ENCODE measurements around the gene BRIX1.

GRCh38 chr5:33439774-33440256 lies 950 bp upstream of the TARS1 start:
- RRBS, result no CpG with 5 or more reads among the region's 14 CpGs
CAGE:
- cytosol, long polyA plus RNA, result no peak
- long polyA plus RNA, result no peak
- nucleus, long polyA plus RNA, result no peak

- RRBS, result no CpG with 5 or more reads among the region's 1 CpG
CAGE:
- cytosol, long polyA plus RNA, result no peak
- long polyA plus RNA, result no peak
- nucleus, long polyA plus RNA, result no peak
Measured at GRCh38 chr5:33446457-33446656, 5.6 kb downstream of the TARS1 start.

- RRBS, result no CpG with 5 or more reads among the region's 4 CpGs
CAGE:
- cytosol, long polyA plus RNA, result no peak
- long polyA plus RNA, result no peak
- nucleus, long polyA plus RNA, result no peak
Measured at GRCh38 chr5:34008608-34008984, 746 bp upstream of the AMACR start.

DNA sequence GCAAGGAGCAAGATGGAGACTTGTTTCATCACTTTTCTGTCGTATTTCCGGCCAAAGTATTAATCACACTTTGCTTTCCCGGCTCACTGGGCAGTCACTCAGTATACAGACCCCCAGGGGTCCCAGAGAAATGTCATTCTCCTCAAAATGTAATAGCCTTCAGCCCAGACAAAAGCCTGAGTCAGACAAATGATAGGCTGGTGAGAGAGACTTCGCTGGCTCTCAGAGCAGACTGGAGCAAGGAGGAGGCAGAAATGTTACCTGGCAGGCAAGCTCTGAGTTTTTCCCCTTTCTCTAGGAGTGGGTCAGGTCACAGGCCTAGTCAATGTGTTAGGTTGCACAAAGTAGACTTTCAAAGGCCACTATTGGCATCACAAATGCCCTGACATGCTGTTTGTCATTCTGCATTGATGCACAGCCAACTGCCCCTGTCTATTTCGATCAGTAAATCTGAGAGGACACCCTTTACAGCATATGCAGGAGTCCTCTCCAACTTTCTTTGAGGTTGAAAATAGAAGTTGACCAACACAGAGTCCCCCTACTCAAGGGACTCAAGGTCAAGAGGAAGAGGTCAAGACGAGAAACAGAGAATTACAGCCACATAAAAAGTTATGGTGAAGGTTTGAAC lies 15.5 kb upstream of the C1QTNF3 start:
- RRBS, result no CpG with 5 or more reads among the region's 6 CpGs
CAGE:
- cytosol, long polyA plus RNA, result no peak
- long polyA plus RNA, result no peak
- nucleus, long polyA plus RNA, result no peak

GRCh38 chr5:34411767-34411966 lies 244.5 kb upstream of the RAI14 start:
CAGE:
- cytosol, long polyA plus RNA, result no peak
- long polyA plus RNA, result no peak
- nucleus, long polyA plus RNA, result no peak

DNA sequence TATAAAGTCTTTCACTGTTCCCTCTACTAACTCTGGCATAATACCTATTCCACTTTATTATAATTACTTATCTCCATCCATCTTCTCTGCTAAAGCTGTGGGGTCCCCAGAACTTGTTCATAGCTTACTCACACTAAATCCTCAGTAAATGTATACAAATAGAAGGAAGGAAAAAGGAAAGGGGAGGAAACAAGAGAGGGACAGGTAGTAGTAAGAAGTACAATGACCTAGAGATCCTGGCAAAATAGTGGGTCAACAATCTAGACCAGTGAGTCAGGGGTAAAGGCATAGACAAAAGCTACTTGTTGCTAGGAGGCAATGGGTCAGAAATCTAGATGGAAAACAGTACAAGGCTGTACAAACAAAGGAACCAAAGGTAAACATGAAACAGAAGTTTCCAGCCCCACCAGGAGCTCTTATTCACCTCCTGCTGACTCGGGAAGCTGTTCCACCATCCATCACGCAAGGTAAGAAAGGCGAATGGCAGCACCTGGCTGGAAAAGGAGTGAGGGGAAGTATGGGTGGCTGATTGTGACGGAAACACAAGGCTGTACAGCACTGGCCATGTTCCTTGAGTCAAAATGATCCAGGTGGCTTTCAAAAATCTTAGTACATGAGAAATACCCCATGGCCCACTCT lies 70.6 kb upstream of the RAI14 start:
- RRBS, result no CpG with 5 or more reads among the region's 4 CpGs
CAGE:
- cytosol, long polyA plus RNA, result no peak
- long polyA plus RNA, result no peak
- nucleus, long polyA plus RNA, result no peak

GRCh38 chr5:34620274-34620756 lies 35.8 kb upstream of the RAI14 start:
- RRBS, result no CpG with 5 or more reads among the region's 7 CpGs
CAGE:
- cytosol, long polyA plus RNA, result no peak
- long polyA plus RNA, result no peak
- nucleus, long polyA plus RNA, result no peak

GRCh38 chr5:34687215-34687736 lies 31.1 kb downstream of the RAI14 start:
- RRBS, result no CpG with 5 or more reads among the region's 7 CpGs
CAGE:
- cytosol, long polyA plus RNA, result no peak
- long polyA plus RNA, result no peak
- nucleus, long polyA plus RNA, result no peak

DNA sequence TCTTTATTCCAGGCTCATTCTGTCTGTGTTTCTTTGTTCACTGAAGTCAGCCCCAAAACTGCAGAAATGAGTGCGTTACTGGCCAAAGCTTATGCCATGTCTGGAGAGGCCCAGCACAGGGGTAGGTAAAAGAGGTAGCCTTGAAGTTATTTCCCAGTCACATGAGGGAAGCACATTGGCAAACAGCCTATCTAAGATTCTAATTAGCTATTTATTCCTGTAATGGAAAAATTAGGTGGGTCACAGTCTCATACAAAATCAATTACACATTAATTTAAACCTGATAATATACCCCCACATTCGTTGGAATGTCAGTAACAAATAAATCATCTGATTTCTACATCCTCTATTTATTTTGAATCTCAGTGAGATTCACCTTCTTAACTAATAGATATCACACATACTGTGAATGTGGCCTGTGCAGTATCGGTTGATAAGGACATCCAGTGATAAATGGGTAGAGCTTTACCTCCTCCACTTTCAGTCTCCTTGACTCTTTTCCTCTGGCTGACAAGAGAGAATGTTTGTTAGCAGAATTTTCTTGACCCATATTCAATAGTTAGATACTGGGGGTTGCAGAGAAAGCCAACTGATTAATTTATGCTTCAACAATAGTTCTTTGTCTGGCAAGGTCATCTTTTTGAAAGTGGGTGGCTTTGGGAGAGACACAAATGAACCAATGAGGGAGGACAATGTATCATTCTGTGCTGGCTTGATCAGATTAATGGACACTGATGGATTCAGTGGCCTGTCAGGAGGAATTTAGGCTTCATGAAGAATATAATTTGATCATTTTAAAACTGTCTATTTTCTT lies 30.1 kb downstream of the TTC23L start:
- RRBS, result no CpG with 5 or more reads among the region's 3 CpGs
CAGE:
- cytosol, long polyA plus RNA, result no peak
- long polyA plus RNA, result no peak
- nucleus, long polyA plus RNA, result no peak

DNA sequence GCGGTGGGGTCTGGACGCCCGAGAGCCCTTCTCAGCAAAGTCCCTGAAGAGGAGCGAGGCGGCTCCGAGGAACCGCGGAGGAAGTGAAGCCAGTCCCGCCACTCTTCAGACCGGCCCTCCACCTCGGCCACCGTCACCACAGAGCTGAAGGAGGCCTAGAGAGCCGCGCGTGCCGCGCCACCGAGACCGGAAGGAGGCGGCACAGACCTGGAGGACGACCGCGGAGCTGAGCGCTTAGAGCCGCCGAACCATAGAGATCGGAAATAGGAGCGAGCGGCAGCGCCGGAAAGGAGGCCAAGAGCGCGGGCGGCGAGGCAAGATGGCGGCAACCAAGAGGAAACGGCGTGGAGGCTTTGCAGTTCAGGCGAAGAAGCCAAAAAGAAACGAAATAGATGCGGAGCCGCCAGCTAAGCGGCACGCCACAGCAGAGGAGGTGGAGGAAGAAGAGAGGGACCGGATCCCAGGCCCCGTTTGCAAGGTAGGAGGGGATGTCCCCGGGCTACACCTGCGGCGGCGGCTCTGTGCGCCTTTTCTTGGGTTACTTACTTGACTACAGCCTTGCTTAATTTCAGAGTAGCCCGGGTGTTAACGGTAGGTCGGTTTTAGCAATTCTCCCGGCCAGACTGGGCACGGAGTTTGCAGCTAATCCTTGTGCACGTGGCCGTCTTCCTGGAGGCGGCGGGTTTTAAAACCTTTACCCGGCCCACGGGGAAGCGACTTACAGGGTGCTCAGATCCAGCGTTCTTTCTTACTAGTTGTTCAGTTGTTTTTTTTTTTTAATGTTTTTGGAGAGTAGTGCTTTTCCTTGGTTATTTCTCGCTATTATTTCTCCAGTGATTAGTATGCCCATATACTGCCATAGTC lies at the start of gene BRIX1:
Gene BRIX1, plus strand, starts transcription at position 292 of the 864 bp plus-strand sequence.
- RRBS, result 2% methylated on average over 32 of the region's 65 CpGs
CAGE:
- cytosol, long polyA plus RNA, result start-site peak on the plus strand centred at position 351 of the sequence, 197 bp wide, 1,485 and 1,662 reads in 2 replicates
- long polyA plus RNA, result start-site peak on the plus strand centred at position 293 of the sequence, 66 bp wide, 1,694 and 2,408 reads in 2 replicates
- nucleus, long polyA plus RNA, result start-site peak on the plus strand centred at position 286 of the sequence, 67 bp wide, 1,305 and 890 reads in 2 replicates

- RRBS, result no CpG with 5 or more reads among the region's 5 CpGs
CAGE:
- cytosol, long polyA plus RNA, result no peak
- long polyA plus RNA, result no peak
- nucleus, long polyA plus RNA, result no peak
Measured at GRCh38 chr5:35026933-35027367, 20.8 kb downstream of the AGXT2 start.

DNA sequence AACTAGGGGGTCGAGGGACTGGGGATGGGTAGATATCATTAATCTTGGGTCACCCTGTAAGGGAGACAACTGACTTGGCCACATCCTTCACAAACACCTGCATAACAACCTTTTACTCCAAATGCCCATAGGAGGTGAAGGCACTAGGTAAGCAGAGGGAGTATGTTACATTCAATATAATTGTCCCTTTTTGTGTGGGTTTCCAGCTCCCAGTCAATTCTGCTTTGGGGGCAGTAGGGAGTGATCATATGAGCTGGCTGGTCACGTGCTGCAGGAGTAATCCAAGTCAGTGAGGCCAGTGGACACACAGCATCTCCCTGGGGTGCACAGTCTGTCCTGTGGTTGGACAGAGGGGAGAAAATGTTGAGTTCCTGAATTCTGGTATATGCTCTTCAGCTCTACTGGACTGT lies 1.1 kb upstream of the AGXT2 start:
- RRBS, result no CpG with 5 or more reads among the region's 2 CpGs
CAGE:
- cytosol, long polyA plus RNA, result no peak
- long polyA plus RNA, result no peak
- nucleus, long polyA plus RNA, result no peak

- RRBS, result 71% methylated on average over 3 of the region's 7 CpGs
CAGE:
- cytosol, long polyA plus RNA, result no peak
- long polyA plus RNA, result no peak
- nucleus, long polyA plus RNA, result no peak
Measured at GRCh38 chr5:35213616-35214678, 16.3 kb downstream of the PRLR start.

DNA sequence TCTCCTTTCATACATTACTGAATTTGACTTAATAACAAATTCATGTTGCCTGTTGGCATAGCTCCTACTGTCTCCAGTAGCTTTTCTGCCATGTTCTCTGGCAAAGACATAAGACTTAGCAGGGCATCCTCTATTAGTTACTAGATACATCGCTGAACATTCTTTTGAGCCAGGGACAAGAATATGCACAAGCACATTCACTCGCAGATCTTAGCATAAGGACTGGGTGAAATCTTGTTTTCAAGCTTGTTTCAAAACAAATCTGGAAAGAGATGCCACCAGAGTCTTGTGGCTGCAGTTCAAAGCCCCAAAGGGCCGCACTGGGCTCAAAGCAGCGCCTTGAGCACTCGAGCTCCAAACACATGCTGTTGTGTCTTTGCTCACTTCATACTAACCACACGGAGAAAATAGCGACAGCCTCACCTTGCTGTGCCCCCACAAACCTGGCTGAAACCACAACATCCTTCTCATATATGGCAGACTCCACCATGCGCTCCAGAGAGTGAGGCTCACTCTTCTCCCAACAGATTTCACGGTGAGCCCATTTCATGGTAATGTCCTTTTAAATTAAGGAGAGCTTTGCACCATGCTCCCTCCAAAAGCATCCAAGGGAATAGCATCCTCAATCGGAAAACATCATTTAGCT lies 34.2 kb upstream of the IL7R start:
- RRBS, result no CpG with 5 or more reads among the region's 10 CpGs
CAGE:
- cytosol, long polyA plus RNA, result no peak
- long polyA plus RNA, result no peak
- nucleus, long polyA plus RNA, result no peak

DNA sequence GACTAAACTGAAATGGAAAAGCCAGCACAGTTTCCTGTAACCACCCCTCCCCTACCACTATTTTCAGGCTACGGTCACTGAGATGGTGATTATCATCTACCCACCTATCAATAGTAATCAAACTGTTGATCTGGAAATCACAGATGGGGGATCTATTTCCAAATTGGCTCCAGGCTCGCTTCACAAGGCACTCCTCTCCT lies 30.6 kb upstream of the IL7R start:
- RRBS, result no CpG with 5 or more reads among the region's 2 CpGs
CAGE:
- cytosol, long polyA plus RNA, result no peak
- long polyA plus RNA, result no peak
- nucleus, long polyA plus RNA, result no peak

DNA sequence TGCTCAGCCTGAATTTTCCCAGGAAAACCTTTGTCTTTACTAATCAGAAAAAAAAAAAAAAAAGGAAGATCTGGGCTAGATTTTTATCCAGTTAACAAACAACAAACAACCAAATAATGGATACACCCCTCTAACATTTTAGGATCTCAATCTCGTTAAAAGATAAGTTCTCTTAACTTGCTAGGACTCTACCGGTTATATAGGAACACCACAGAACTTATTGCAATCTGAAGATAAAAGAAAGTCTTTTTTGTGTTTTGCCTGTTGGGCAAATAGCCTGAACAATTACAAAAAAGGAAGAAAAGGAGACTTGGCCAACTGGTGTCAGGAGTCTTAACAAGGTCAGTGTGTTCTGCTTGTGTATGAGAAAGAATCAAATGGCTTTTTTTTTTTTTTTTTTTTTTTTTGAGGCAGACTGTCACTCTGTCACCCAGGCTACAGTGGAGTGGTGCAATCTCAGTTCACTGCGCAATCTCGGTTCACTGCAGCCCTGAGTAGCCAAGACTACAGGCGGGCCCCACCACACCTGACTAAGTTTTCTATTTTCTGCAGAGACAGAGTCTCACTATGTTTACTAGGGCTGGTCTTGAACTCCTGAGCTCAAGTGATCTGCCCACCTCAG lies 3.2 kb upstream of the IL7R start:
- RRBS, result no CpG with 5 or more reads among the region's 5 CpGs
CAGE:
- cytosol, long polyA plus RNA, result no peak
- long polyA plus RNA, result no peak
- nucleus, long polyA plus RNA, result no peak

GRCh38 chr5:35853971-35854809 lies 2.5 kb upstream of the IL7R start:
- RRBS, result no CpG with 5 or more reads among the region's 3 CpGs
CAGE:
- cytosol, long polyA plus RNA, result no peak
- long polyA plus RNA, result no peak
- nucleus, long polyA plus RNA, result no peak

- RRBS, result no CpG with 5 or more reads among the region's 2 CpGs
CAGE:
- cytosol, long polyA plus RNA, result no peak
- long polyA plus RNA, result no peak
- nucleus, long polyA plus RNA, result no peak
Measured at GRCh38 chr5:35869587-35869963, 12.9 kb downstream of the IL7R start.

- RRBS, result no CpG with 5 or more reads among the region's 7 CpGs
CAGE:
- cytosol, long polyA plus RNA, result no peak
- long polyA plus RNA, result no peak
- nucleus, long polyA plus RNA, result no peak
Measured at GRCh38 chr5:36535257-36535795, 71.1 kb upstream of the SLC1A3 start.

DNA sequence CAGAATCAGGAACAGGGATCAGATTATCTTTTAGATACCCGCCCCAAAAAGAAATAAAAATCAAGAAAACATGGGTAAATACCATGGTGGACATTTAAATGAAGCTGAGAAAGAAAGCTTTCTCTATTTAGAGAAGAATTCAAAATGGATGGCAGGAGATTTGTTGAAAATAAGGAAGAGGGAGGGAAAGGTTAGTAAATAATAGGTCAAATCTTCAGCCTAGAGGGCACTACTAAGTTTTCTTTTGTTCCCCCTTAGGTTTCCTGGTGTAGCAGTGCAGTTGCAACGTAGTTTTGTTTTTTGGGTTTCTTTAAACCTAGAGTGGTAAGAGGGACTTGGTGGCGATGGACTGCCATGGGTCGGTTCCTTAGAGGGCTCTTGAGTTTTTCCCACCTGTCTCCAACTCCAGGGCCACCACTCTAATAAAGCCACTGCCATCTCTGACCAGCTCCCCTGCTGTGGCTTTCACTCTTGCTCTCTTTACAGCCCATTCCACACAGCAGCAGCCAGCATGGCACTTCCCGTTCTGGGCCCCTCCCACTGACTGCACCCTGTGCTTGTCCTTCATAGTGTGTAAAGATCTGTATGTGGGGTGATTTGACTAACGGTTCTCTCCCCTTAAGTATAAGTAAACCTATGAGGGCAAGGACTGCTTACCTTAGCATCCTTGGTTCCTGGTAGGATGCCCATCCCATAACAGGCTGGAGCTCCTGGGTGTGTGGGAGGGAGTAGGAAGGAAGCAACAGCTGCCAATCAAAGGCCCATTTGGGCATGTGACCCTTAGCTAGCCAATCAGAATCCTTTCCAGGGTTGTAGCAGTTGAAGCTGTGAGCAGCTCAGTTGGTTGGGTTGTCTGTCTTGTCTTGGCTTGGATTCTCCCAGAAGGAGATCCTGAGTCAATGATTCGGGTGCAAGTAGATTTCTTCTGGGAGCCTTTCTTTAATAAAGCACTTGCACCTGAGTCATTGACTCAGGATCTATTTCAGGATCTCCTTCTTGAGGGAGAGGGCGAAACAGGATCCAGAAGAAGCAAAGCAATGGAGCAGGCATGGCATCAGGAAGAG lies 118.4 kb downstream of the SLC1A3 start:
- RRBS, result no CpG with 5 or more reads among the region's 8 CpGs
CAGE:
- cytosol, long polyA plus RNA, result no peak
- long polyA plus RNA, result no peak
- nucleus, long polyA plus RNA, result no peak